SJCRH30 (cell line): ENCODE data around the genes SRGAP1 and CAND1.

GRCh38 chr12:62933121-62933821 is 1.7 kb downstream of the PPM1H start:
- RAMPAGE, long total RNA = no peak

DNA sequence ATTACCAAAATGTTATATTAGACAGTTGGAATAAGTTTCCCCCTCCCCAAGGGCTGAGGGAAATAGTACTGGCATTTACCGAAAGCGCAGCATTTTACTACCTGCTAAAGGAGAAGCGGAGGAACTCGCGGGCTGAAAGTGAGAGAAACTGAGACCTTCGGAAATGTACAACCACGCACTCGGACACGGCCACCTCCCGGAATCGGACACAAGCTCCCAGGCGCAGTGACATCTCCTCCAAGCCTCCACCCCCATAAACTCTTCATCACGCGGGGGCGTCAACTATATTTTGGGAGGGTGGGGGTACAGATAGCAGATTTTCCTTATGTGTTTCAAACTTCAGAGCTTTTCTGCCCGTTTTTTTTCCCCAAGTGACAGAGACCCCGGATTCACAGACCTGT is 1.1 kb downstream of the PPM1H start:
- RAMPAGE, long total RNA = no peak

GRCh38 chr12:63844200-63844948 is at the start of gene SRGAP1:
Gene SRGAP1, plus strand, starts transcription at chr12:63844700.
- RAMPAGE, long total RNA = no peak

DNA sequence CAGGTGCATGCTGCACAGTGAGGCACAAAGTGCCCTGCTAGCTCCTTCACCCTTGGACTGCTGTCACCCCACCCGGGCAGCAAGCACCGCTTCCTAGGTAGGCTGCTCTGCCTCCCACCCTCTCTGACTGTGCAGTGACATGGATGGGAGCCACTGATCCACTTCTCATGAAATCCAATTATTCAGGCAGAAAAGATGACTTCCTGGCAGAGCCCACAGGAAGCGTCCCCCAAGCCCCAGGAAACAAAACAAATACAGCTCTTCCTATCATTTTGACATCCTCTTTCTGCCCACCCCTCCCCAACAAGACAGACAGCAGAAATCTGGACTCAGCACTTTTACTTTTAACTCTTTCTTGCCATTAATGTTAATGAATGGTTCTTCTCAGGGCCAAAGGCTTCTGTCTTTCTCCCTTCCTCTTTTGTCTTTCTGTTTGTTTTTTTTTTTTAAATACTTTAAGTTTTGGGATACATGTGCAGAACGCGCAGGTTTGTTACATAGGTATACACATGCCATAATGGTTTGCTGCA is 100.4 kb downstream of the SRGAP1 start:
- RAMPAGE, long total RNA = no peak

GRCh38 chr12:63955648-63956356 is 111.3 kb downstream of the SRGAP1 start:
- RAMPAGE, long total RNA = no peak

GRCh38 chr12:64025473-64026105 is 181.1 kb downstream of the SRGAP1 start:
- RAMPAGE, long total RNA = no peak

- RAMPAGE, long total RNA = no peak
These were observed 487 bp downstream of the KICS2 start for GRCh38 chr12:64221497-64222121.

DNA sequence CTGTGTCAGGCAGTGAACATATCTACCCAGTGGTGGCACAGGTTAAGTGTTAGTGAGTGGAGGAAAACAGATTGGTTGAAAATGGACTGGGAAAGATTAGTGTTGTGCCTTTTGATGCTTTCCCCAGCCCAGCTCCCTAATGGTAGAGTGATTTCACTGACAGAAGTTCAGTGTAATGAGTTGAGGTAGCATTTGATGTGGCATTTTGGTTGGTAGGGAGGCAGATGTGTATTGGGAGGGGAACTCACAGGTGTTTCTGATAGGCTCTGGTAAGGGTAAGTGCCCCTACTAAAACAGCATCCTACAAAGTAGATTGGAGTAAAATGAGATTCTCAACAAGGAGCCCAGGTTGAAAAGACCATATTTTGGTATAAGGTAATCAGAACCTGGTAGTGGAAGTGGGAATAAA is 4.2 kb downstream of the TBK1 start:
- RAMPAGE, long total RNA = no peak

- RAMPAGE, long total RNA = no peak
These were observed 17.1 kb downstream of the TBK1 start for GRCh38 chr12:64468906-64469564.

- RAMPAGE, long total RNA = no peak
These were observed 1.2 kb upstream of the RASSF3 start for GRCh38 chr12:64608801-64609777.

GRCh38 chr12:64610851-64611868 is 865 bp downstream of the RASSF3 start:
- RAMPAGE, long total RNA = no peak

GRCh38 chr12:64627519-64628125 is 17.3 kb downstream of the RASSF3 start:
- RAMPAGE, long total RNA = no peak

DNA sequence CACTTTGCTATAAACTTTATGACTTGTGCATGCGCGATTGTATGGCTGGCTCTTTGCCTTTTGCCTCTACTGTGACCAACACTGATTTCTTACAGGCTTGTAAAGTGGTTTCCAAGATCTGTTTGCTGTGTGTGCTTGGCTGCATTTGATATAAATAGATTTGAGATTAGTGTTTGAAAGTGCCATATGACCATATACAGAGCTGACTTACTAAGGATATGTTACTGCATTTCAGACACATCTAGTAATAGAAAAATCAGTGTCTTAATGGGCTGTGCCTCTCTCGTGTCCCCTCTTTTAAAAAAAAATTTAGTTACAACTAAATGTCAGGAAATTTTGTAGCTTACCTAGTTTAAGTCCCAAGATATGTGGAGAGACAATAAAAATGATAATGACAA is 40.6 kb downstream of the RASSF3 start:
- RAMPAGE, long total RNA = no peak

GRCh38 chr12:65170787-65171232 is 1.4 kb downstream of the LEMD3 start:
- RAMPAGE, long total RNA = no peak

DNA sequence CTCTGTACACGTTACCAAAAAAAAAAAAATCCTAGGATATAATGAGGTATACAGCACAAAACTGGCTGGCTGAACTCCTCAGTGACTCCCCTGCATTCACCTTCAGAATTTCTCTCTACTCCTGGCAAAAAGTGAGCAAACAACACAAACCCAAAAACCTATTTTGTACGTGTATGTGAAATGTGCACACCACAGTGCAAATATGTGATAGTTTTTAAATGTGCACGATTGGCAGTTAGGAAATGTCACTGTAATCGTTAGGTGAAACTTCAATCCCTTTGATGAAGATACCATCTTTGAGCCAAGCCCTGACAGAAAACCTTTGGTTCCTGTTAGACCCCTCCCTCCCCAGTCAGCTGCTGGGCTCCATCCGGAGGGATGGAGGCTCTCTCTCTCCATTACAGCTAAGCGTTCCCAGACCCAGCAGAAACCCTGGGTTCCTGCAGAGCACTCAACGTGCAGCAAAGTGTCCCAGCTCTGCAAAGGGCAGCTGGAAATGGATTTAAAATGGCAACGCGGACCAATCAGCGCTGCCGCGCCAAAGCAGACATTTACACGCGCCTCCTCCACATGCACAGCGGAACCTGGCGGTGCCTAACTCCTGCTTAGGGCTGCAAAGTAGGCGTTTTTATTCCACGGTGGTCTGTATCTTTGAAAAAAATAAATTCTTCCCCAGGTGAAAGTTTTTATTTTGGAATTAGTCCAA is 1.6 kb upstream of the HMGA2 start:
- RAMPAGE, long total RNA = no peak

DNA sequence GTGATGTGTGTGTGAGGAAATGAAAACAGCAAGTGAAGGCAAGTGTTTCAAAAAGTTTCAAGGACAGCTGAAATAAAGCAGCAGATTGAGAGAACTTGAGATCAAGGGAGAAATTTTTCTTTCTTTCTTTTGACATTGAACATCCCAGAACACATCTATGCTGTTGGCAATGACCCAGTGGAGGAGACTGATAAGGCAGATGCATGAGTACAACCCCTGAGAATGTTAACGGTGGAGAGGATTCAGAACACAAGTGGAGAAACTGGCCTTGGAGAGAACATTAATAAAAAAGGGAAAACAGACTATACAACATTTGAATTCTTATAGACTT is 2.9 kb downstream of the LLPH start:
- RAMPAGE, long total RNA = no peak

- RAMPAGE, long total RNA = no peak
These were observed 1.8 kb downstream of the LLPH start for GRCh38 chr12:66128717-66129247.

- RAMPAGE, long total RNA = no peak
These were observed 1.2 kb downstream of the TMBIM4 start for GRCh38 chr12:66168573-66169018.

DNA sequence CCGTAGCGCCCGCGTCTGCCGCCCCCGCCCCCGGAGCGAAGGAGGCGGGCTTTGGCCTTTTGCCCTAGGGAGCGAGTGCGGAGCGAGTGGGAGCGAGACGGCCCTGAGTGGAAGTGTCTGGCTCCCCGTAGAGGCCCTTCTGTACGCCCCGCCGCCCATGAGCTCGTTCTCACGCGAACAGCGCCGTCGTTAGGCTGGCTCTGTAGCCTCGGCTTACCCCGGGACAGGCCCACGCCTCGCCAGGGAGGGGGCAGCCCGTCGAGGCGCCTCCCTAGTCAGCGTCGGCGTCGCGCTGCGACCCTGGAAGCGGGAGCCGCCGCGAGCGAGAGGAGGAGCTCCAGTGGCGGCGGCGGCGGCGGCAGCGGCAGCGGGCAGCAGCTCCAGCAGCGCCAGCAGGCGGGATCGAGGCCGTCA is at the start of gene CAND1:
TSS of gene CAND1 (plus strand) at position 57 of the 414 bp plus-strand sequence.
- RAMPAGE, long total RNA = no peak

DNA sequence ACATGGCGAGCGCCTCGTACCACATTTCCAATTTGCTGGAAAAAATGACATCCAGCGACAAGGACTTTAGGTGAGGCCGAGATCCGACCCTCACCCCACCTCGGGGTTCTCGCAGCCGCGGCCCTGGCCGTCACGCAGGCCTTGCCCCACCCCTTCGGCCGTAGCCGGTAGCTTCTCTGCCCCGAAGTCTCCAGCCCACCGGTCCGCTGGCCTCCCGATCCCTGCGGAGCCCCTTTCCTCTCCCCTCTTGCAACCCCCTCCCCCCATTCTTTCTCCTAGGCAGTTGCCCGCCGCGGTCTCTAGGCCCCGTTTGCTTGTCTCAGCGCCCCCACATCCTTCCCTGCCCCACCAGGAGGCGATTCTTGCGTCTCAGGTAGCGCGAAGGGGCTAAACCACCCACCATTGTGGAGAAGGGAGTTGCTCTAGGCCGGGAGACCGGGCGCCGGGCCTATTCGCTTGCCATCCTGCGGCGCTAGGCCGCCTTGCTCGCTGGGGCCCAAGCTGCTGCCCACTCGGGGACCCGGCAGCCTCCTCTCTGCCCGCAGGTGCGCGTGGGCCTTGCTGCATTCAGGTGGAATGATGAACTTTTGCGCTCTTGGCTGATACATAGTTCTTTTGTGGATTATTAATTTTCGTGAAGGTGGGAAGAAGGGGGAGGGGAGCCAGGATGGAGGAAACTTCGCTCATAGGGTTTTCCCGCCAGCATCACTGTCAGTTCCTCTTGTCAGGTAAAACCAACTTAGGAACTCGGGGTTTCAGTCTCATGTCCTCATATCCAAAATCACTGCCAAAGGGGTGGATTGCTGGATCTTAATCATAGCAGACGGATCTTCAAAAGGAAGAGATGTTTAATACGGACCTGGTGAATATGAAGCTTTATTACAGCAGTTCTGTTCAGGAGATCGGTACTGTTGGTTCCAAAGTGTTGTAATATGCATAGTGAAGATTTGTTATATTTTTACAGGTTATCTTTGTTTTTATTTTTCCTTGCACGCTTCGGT is 858 bp downstream of the CAND1 start:
- RAMPAGE, long total RNA = no peak